A375 (cell line): ENCODE measurements around a stretch of chr2.

- RAMPAGE, long total RNA, result no peak
Measured at GRCh38 chr2:12824994-12825619, 108.4 kb downstream of the TRIB2 start.

GRCh38 chr2:14134617-14135495 is 497.7 kb upstream of the LRATD1 start:
- RAMPAGE, long total RNA, result no peak

DNA sequence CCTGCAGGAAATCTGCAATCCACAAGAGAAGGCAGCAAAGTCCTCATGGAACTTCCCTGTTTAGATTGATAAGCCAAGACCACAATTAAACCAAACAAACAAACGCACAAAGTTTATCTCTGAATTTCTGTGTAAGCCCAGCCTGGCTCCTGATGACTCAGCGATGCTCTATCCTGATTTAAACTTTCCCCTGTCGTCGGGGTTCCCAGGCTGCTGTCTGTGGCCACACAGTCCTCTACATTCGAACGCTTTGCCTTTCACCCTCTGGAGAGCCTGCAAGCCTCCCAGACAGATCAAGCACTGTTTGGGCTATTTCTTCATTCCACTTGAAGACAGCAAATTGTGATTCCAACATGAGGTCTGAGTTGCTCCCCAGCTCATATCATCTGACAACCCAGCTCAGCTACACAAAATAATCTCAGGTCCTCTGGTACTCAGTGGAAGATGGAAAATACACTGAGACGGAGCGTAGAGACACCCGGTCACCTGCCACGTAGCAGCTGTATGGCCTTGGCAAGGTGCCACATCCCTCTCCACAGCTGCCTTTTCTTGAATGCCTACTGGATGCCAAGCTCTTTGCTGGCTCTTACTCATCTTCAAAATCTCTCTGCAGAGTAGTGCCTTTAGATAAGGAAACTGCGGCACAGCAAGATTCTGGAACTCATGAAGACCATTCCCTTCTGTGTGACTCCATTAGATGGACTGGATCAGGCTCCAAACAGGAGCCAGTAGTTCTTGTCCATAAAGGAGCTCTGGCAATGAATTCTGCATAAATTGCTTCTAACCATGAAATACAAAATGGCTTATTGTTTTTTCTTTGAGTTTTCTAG is 51.1 kb downstream of the CYRIA start:
- RAMPAGE, long total RNA, result no peak

- RAMPAGE, long total RNA, result no peak
Measured at GRCh38 chr2:16649783-16650340, 15.8 kb downstream of the CYRIA start.

GRCh38 chr2:17538799-17539449 is 1.6 kb upstream of the VSNL1 start:
- RAMPAGE, long total RNA, result no peak

GRCh38 chr2:17752892-17753603 is 562 bp downstream of the SMC6 start:
- RAMPAGE, long total RNA, result no peak

GRCh38 chr2:18559677-18560551 is 539 bp downstream of the RDH14 start:
- RAMPAGE, long total RNA, result no peak

GRCh38 chr2:19349622-19350235 is 8.7 kb downstream of the OSR1 start:
- RAMPAGE, long total RNA, result no peak

DNA sequence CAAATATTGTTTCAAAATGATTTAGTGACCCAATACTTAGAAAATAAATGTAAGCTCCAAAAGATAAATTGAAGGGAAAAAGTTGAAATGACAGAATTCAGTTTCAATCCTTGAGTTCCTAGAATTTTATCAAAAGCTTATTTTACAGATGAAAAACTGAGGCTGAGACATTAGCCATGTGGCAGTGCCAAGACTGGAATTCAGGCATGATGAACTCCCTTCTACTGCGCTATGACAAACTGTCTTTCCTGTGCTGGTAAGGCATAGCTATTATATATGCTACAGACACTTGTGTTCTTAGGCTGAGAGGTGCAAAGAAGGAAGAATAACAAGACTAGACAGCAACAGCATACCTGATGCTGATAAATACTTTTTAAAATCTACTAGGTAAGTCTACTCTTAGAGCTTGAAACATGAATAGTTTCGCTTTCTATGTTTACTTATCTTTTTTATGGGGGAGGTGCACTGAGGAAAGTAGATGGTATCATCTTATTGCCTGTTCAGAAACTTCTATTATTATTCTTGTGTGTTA is 1.9 kb downstream of the TTC32 start:
- RAMPAGE, long total RNA, result no peak

DNA sequence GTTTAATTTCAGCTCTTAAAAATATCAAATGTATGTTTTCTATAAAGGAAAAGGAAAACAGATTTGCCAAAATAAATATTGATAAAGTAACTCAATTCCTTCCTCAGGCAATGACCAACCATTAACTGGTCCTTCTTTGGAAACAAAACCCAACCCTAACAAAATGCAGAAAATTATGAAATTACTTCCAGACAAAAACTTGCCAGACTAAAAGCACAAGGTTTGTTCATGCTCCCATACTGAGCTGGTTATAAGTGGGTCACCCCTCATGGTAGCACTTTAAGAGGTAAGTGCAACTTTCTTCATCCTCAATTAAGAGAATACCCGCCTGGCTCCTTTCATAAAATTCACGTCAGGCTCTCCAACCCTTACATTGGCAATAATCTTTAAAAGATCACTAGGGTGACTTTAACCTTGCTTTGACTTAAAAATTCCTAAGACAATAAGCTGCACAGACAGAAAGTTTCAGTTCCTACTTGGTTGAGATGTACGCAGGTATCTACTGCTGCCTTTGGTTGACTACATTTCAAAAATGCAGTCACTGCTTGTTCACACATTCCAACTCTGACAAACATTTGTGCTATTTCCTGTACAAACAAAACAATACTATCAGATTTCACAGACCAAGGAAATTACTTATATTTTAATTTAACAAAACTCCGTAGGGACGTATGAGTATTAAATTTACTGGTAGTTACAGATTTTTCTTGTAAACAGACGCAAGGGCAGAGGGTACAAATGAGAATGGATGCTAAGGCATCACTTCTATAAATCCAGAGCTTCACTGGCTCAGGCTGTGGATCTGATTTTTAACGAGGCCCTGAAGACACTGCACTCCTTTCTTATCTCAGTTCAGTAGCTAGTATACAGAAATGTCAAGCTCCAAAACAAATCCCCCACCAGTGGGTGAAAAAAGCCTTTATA is 31.4 kb upstream of the TTC32 start:
- RAMPAGE, long total RNA, result no peak

GRCh38 chr2:20038564-20039017 is 12.8 kb downstream of the LAPTM4A start:
- RAMPAGE, long total RNA, result no peak

DNA sequence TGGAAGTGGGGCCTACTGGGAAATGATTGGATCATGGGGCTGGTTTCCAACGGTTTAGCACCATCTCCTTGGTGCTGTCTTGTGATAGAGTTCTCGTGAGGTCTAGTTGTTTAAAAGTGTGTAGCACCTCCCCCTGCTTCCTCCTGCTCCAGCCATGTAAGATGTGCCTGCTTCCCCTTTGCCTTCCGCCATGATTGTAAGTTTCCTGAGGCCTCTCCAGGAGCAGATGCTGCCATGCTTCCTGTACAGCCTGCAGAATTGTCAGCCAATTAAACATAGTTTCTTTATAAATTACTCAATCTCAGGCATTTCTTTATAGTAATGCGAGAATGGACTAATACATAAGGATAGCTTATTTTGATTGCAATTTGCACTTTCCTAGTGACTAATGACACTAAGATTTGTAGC is 16.3 kb upstream of the LAPTM4A start:
- RAMPAGE, long total RNA, result no peak

- RAMPAGE, long total RNA, result no peak
Measured at GRCh38 chr2:20080939-20081290, 29.5 kb upstream of the LAPTM4A start.

DNA sequence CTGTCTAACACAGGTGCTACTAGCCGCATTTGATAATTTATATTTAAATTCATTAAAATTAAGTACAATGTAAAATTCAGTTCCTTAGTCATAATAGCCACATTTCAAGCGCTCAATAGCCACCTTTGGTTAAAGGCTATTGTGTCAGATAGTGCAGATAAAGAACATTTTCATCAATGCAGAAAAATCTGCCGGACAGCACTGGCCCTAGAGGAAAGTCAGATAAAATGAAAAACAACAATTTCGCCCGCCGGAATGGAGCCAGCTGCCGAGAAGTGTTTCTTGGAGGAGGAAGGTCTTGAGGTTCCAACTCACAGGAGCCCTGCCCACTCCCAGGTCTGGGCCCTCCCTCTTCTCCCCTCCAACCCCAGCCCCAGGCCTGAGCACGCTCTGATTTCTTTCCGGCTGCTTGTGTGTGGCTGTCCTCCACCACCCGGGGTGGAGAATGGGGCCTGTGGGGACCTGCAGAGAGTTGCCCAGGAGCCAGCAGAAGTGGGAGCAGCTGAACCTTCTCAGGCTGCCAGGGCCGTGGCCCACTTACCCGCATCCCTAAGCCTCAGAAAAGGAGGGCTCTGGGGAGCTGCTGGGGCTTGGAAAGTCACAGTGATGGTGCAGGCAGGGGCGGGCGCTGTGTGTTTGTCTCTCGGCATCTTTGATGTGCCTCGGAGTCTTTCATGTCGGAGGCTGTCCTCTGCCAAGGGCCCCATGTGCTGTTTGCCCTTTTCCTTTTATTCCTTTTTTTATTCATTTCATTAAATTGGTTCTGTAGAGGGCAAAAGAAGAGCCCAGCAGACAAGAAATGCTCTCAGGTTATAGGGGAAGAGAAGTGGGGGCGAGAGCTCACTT is 52.7 kb downstream of the SDC1 start:
- RAMPAGE, long total RNA, result no peak

- RAMPAGE, long total RNA, result no peak
Measured at GRCh38 chr2:20178196-20178837, 46.6 kb downstream of the SDC1 start.

- RAMPAGE, long total RNA, result no peak
Measured at GRCh38 chr2:20192580-20193314, 32.2 kb downstream of the SDC1 start.

DNA sequence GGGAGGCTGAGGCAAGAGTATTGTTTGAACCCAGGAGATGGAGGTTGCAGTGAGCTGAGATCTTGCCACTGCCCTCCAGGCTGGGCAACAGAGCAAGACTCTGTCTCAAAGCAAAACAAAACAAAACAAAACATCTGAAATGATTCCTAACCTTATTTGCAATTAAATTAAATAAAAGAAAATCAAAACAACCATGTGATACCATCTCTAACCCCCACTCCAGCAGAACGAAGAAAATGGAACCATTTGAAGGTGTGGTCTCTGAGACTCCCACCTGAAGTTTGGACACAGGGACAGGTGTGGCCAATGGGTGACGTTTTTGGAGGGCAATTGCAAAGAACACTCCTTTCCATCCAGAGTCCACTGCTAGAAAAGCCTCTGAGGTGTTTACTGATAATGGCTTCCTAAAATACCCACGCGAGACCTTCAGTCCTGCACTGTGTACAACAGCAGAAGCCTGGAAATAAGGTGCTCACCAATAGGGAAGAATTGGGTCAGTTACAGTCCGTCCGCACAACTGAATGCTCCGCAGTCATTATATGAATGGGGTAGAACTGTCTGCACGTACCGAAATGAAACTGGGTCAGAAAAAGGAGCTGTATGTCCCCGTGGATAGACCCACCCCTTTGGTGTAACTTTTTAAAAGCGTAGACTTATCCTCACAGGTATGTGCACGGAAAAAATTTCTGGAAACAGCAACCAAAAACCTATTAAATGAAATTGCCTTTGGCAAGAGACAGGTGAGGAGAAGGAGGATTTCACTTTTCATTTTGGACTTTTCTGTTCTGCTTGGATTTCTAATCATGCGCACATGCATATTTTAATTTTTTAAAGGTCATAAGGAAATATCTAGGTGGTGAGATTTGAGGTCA is 29.5 kb downstream of the SDC1 start:
- RAMPAGE, long total RNA, result no peak

DNA sequence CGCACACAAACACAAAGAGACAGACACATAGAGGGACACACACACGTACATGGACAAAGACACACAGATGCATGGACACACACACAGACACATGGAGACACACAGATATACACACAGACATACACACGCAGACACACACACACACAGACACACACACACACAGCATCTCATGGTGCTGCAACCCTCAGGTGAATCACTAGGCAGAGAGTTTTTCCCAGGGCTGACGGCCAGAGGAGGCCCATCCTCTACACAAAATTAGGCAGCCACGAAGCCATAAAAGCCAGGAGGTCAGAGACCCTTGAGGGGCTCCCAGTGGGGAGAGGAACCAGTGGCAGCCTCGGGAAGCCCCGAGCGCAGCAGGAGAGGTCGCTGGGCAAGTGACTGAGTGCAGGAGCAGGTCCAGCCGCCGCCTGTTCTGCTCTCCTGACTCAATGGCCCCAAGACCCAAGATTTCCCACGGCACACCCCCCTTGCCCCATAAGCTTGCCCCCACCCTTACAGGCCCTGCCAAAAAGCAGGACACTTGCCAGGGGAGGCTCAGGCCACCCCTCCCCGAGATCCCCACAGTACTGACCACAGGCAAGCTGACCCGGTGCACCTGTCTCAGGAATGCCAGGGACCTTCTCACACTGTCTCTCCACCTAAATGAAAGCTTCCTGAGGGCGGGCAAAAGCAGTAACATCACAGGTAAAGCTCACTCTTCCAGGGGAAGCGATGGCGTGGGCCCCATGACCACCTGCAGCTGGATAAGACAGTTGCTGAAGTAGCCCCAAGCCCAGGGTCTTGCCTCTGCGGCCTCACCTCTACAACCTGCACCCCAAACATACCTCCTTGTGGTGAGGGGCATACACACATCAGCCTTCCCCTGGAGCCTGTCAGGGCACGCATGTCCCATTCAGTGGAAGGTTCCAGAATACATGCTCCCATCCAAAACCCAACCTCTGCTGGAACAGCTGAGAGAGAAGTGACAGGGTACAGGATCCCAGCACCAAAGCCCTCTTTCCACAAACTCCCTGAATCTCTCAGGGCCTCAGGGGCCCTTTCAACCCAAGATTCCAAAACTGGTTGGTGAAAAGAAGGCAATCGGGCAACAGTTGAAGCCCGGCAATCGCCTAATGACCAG is 5.9 kb downstream of the SDC1 start:
- RAMPAGE, long total RNA, result no peak

DNA sequence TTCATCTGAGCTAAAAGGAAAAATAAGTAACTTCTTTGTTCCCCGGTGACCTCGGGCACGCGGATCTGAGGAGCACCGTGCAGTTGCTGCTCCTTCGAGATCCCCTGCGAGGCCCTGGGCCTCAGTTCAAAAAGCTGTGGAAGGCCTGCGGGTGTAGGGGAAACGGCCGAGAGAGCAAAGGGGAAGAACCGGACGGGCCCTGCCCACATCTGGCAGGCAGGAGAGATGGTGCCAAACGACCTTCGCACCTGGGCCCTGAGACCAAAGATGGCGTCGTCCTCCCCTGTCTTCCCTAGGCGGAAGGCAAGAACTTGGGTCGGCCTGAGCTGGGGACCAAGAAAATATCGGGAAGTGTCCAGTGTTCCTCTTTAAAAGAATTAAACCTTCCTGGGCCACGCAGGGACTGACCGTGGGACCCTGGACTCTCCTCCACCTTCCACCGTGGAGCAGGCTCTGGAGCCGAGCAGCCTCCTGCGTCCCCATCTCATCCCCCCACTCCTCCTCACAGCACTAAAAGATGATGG is 944 bp upstream of the SDC1 start:
- RAMPAGE, long total RNA, result no peak

- RAMPAGE, long total RNA, result no peak
Measured at GRCh38 chr2:20236522-20237074, 11.7 kb upstream of the SDC1 start.